Spleen (tissue), 7 donors: Measurements from ENCODE around the gene ACOX3.

DNA sequence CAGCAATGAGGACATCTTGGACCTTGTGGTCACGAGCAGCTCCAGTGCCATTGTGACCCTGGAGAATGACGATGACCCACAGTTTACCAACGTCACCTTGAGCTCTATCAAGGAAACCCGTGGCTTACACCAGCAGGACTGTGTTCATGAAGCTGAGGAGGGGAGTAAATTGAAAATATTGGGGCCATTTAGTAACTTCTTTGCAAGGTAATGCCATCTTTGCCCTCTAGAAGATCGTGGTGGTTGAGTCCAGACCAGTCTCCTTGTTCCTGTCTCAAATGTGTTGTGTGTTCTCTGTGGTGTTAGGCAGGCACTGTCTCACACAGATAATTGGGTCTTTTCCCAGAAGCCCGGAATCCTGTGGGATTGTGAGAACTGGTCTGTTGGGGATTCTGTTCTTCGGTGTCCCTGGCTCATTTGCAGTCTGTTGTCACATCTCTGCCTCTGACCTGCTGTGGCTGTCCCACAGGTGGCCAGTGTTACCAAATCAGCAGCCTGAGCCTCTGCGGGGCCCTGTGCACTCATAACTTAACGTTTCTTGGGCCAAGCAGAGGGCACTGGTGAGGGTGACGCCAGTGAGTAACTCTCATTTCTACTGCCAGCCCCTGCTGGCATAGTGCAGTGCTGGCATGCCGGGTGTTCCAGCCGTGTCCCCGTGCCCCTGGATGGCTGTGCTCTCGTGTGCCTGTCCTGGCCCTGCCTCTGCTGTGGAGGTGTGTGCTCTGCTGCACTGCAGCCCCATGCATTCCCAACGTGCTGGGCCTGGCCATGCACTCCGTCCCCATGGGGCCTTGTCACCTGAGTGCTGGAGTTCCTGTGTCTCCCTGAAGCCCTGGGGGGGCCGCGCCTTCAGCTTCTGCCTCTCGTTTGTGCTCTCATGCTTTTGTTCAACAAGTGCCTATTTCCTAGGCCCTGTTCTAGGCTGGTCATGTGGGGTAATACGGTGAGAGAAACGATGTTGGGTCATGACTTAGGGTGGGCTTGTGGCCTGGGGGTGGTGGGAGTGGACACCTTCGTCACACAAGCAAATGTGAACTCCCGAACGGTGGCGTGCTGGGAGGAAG, 14.6 kb downstream of the TBC1D14 start:
- PRO-cap, 4 experiments: no peak in any of the 4 experiments
- RAMPAGE, long total RNA, 4 experiments: no peak in any of the 4 experiments

DNA sequence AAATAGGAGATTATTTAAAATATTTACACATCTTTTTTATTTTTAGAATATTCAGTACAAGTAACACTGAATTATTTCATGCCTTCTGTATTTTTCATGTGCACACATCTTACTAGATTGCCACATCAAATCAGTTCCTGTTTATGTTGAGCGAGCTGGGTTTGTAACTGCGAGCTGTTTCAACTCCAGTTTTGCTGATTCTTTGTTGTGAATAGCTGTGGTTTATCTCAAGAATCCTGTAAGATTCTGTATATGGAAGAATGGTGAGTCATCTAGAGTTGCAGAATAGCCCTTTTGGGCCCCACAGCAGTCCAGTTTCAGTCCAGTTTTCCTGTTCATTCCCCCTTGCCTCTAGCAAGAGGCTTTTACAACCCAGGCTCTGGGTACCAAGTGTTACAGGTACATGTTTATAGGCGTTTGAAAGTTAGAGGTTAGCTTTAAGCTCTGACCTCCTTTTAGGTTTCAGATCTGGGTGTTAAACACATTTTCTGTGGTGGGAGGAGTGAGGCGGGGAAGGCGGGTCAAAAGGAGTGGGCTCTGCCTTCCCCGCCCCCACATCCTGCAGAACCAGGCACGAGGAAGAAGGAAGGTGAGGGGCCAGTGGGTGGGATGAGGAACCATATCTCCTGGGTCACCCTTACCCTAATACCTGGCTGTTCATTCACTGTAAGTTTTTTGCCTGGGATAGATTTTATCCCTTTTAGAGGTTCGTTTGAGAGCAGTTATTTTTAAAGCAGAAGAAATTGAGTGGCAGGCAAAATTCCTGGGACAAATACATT, 32.7 kb downstream of the TBC1D14 start:
- PRO-cap, 4 experiments: peak in 2 of 4 experiments; most common plus-strand start position 579 of the sequence (in 1); most common minus-strand start position 381 of the sequence (in 1)
- RAMPAGE, long total RNA, 4 experiments: no peak in any of the 4 experiments

GRCh38 chr4:7005756-7006150, 37.0 kb downstream of the CCDC96 start:
- PRO-cap, 4 experiments: no peak in any of the 4 experiments
- RAMPAGE, long total RNA, 4 experiments: no peak in any of the 4 experiments

- PRO-cap, 4 experiments: no peak in any of the 4 experiments
- RAMPAGE, long total RNA, 4 experiments: no peak in any of the 4 experiments
These were observed 27.3 kb downstream of the CCDC96 start for GRCh38 chr4:7015260-7016138.

GRCh38 chr4:7053876-7054656, 10.9 kb downstream of the TADA2B start:
- PRO-cap, 4 experiments: no peak in any of the 4 experiments
- RAMPAGE, long total RNA, 4 experiments: no peak in any of the 4 experiments

DNA sequence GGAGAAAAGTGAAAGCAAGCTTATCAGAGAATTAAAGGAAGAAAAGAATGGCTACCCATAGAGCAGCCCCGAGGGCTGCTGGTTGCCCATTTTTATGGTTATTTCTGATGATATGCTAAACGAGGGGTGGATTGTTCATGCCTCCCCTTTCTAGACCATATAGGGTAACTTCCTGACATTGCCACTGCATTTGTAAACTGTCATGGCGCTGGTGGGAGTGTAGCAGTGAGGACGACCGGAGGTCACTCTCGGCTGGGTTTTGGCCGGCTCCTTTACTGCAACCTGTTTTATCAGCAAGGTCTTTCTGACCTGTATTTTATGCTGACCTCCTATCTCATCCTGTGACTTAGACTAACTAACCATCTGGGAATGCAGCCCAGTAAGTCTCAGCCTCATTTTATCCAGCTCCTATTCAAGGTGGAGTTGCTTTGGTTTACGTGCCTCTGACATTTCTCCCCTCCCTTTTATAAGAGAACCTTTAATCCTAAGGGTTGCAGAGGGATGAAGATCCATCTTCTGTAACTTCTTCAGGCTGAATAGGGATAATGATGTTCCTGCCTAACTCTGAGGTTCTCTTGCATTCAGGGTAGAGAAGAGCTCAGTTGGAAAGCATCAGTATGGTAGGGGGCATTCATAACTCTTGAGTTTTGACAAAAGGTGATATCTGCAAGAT, 16.8 kb upstream of the GRPEL1 start:
- PRO-cap, 4 experiments: no peak in any of the 4 experiments
- RAMPAGE, long total RNA, 4 experiments: no peak in any of the 4 experiments

DNA sequence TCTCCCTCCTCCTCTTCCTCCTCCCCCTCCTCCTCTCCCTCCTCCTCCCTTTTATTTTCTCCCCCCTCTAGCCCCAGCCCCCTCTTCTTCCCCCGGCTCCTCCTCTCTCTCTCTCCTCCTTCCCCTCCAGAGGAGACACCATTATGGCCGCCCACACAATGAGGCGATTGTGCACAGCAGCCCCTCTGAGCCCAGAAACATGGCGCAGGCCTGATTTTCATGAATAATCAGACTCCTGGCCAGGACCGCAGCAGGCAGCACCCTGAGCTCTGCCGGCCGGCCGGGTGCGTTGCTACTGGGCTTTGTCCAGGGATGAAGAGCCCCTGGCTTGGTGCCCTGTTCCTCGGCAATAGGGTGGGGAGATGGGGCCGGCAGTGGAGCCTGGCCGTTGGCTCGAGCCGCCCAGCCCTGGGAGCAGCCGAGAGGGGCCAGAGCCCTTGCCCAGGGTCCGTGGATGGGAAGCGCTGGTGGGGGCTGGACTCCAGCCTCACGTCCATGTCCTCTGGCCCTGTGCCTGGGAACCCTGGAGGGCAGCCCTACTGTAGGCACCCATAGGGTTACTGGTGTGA, 102.9 kb downstream of the SORCS2 start:
- PRO-cap, 4 experiments: no peak in any of the 4 experiments
- RAMPAGE, long total RNA, 4 experiments: no peak in any of the 4 experiments

GRCh38 chr4:7313296-7313911, 121.1 kb downstream of the SORCS2 start:
- PRO-cap, 4 experiments: no peak in any of the 4 experiments
- RAMPAGE, long total RNA, 4 experiments: no peak in any of the 4 experiments

DNA sequence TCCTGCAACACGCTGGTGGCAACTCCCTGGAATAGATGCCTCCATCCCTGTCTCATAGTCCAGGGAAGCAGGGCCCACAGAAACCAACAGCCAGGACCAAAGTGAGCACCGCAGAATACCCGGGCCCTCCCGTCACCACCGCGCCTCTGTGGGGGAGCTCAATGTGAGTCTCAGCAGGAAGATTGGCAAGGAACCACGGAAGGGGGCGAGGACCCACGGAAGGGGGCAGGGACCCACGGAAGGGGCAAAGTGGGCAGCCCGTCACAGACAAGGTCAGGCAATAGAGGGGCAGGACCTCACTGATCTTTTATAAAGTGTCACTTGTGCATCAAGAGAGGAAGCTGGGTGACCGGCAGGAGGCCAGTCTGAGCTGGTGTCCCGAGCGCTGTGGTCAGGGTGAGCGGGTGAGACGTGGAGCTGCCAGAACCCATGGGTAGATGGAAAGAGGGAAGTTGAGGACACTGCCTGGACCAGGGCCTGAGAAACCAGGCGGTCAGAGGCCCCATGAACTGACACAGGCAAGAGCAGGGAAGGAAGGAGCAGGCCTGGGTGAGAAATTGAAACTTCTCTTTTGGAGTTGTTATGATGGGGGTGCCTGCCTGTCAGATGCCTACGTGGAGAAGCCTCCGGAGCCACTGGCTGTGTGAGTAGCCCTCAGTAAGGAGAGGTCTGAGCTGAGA, 192.8 kb downstream of the AFAP1 start:
- PRO-cap, 4 experiments: peak in 3 of 4 experiments; most common plus-strand start position 363 of the sequence (in 3)
- RAMPAGE, long total RNA, 4 experiments: no peak in any of the 4 experiments

DNA sequence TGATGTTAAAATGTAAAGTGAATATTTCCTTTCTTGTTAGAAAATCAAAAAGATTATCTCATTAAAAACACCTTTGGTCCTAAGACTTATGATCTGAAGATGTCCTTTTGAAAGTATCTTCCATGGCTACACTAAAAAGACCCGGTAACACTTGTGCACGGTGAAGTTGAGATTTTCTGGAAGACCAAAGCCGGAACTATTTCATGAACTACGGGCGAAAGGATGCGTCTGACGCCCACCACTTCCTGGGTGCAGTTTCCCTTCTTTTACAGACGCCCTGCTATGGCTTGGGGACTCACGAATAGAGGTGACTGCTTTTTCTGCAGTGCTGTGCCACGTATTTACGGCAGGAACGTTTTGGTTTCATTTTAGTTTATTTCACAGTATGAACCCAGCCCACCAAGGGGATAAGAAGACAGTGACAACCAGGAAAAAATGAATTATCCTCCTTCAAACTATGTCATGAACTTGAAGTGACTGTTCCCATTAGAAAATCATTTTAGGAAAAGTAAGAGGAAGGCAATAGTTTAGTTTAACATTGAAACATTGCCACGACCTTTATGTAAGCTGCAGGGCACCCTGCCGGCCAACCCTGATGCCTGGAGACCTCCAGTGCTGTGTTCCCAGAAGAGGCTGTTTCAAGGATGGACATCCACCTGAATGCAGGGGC, 180.4 kb downstream of the AFAP1 start:
- PRO-cap, 4 experiments: no peak in any of the 4 experiments
- RAMPAGE, long total RNA, 4 experiments: no peak in any of the 4 experiments

- PRO-cap, 4 experiments: no peak in any of the 4 experiments
- RAMPAGE, long total RNA, 4 experiments: start-site peak on the minus strand in 1 of 4 experiments, at chr4:7774799-7774873 at its widest, 11 reads per replicate
These were observed 165.0 kb downstream of the AFAP1 start for GRCh38 chr4:7774539-7775250.

DNA sequence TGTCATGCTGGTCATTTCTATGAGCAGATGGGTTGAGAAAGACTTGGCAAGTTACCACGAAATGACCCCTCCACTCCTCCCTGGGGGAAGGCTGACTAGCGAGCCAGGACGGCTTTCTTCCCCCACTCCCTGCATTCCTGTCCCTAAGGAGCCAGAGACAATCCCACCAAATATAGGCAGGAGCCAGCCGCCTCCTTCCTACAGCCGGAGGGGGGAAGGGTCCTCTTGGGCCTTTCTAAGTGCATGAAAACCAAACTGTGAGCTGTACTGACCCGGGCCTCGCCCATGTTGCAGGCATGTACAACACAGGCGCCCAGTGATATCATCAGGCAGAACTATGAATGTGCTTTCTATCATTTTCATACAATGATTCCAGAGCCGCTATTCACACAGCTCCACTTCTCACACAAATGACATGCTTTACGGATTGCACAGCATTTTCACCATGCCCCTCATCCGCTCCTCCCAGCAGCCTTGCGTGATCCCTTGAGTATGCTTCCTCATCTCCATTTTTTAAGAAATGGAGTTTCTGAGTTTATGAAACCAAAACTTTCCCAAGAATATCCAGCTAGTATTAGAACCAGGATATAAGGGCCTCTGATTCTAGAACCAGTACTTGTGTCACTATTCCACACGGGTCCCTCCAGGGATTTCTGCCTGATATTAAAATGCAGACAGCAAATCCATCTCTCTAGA, 28.4 kb downstream of the AFAP1 start:
- PRO-cap, 4 experiments: no peak in any of the 4 experiments
- RAMPAGE, long total RNA, 4 experiments: no peak in any of the 4 experiments

- PRO-cap, 4 experiments: no peak in any of the 4 experiments
- RAMPAGE, long total RNA, 4 experiments: no peak in any of the 4 experiments
These were observed 70.8 kb upstream of the AFAP1 start for GRCh38 chr4:8010235-8011154.

GRCh38 chr4:8191074-8191924, 7.8 kb upstream of the SH3TC1 start:
- PRO-cap, 4 experiments: peak in 4 of 4 experiments; most common plus-strand start chr4:8191461 (in 4); most common minus-strand start chr4:8191221 (in 3)
- RAMPAGE, long total RNA, 4 experiments: no peak in any of the 4 experiments

DNA sequence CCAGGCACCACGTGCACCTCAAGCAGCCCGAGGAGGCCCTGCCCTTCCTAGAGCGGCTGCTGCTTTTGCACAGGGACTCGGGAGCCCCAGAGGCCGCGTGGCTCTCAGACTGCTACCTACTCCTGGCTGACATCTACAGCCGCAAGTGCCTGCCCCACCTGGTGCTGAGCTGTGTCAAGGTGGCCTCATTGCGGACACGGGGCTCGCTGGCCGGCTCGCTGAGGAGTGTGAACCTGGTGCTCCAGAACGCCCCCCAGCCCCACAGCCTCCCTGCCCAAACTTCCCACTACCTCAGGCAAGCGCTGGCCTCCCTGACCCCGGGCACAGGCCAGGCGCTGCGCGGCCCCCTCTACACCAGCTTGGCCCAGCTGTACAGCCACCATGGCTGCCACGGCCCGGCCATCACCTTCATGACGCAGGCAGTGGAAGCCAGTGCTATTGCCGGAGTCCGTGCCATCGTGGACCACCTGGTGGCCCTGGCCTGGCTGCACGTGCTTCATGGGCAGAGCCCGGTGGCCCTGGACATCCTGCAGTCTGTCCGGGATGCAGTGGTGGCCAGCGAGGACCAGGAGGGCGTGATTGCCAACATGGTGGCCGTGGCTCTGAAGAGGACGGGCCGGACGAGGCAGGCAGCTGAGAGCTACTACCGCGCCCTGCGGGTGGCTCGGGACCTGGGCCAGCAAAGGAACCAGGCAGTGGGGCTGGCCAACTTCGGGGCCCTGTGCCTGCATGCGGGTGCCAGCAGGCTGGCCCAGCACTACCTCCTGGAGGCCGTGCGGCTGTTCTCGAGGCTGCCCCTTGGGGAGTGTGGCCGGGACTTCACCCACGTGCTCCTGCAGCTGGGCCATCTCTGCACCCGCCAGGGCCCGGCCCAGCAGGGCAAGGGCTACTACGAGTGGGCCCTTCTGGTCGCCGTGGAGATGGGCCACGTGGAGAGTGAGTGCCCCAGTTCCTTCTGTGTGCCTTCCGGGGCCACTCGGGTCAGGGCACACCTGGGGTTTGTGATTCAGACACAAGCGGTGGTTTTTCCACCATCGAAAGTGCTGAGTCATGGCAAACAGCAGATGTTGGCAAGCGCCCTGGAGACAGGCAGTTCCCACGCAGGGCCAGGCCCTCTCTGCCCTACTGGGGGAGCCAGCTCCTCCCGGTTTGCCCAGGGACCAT, 29.0 kb downstream of the SH3TC1 start:
- PRO-cap, 4 experiments: peak in 2 of 4 experiments; most common plus-strand start position 1,092 of the sequence (in 2)
- RAMPAGE, long total RNA, 4 experiments: no peak in any of the 4 experiments

DNA sequence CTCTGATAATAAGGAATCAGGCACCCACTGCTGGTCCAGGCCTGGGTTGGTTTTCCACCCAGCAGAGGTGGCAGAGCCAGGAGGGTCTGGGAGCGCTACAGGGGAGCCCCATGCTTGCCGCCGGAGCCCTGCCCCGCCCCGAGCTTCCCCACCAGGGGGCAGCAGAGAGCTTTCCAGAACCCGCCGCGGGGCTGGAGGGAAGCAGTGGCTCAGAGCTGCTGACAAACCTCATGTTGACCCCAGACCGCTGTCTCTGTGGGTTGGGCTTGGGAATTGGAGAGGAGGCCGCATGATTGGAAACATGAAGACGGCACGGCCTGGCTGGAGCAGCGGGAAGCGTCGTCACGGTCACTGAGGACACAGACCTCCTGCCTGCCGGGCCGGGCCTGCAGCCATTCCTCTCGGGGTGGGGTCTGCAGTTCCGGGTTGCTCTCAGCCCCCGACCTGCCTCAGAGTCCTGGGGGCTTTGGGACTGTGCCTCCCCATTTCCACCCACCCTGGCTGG, 27.3 kb upstream of the HTRA3 start:
- PRO-cap, 4 experiments: peak in 1 of 4 experiments; most common plus-strand start position 399 of the sequence (in 1)
- RAMPAGE, long total RNA, 4 experiments: no peak in any of the 4 experiments

DNA sequence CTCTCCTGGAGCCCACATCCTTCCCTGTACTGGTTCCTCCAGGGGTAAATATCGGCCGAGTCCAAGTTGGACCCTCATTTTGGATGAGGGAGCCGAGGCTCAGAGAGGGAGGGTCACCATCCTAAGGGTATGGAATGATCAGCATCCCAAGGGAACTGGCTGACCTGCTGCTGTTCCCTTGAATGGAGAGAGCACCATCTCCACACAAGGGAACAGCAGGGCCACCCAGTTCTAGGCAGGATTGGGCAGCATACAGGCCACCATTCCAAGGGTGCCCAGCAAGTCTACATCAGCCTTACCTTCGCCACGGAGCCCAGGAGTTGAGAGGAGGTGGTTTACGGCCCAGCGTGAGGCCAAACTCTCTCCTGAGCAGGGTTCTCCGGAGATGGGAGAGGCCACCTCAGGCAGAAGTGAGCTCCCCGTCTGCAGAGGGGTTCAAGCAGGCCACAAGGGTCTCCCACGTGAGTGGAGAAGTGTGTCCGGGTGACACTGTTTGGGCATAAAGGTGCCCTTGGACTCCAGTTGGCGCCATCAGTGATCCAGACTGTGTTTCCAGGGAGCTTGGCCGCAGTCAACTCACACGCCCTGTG, 24.8 kb upstream of the HTRA3 start:
- PRO-cap, 4 experiments: no peak in any of the 4 experiments
- RAMPAGE, long total RNA, 4 experiments: no peak in any of the 4 experiments

- PRO-cap, 4 experiments: no peak in any of the 4 experiments
- RAMPAGE, long total RNA, 4 experiments: no peak in any of the 4 experiments
These were observed 39.8 kb downstream of the HTRA3 start for GRCh38 chr4:8309172-8309956.

DNA sequence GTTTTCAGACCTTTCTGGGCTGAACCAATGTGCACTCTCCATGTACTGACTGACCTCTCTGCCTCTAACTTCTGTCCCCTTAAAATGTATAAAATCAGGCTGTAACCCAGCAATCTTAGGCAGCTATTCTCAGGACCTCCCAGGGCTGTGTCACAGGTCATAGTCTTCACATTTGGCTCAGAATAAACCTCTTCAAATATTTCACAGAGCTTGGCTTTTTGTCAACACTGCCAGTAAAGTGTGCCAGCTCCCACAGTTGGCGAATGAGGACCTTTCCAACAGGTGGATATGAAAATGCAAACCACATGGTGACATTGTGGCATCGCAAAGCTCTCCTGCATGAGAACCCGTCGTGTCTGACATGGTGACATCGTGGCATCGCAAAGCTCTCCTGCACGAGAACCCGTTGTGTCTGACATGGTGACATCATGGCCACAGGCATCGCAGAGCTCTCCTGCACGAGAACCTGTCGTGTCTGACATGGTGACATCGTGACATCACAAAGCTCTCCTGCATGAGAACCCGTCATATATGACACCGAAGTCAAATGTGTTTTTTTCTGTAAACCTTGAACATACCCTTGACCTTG, 76.3 kb downstream of the ACOX3 start:
- PRO-cap, 4 experiments: no peak in any of the 4 experiments
- RAMPAGE, long total RNA, 4 experiments: no peak in any of the 4 experiments

DNA sequence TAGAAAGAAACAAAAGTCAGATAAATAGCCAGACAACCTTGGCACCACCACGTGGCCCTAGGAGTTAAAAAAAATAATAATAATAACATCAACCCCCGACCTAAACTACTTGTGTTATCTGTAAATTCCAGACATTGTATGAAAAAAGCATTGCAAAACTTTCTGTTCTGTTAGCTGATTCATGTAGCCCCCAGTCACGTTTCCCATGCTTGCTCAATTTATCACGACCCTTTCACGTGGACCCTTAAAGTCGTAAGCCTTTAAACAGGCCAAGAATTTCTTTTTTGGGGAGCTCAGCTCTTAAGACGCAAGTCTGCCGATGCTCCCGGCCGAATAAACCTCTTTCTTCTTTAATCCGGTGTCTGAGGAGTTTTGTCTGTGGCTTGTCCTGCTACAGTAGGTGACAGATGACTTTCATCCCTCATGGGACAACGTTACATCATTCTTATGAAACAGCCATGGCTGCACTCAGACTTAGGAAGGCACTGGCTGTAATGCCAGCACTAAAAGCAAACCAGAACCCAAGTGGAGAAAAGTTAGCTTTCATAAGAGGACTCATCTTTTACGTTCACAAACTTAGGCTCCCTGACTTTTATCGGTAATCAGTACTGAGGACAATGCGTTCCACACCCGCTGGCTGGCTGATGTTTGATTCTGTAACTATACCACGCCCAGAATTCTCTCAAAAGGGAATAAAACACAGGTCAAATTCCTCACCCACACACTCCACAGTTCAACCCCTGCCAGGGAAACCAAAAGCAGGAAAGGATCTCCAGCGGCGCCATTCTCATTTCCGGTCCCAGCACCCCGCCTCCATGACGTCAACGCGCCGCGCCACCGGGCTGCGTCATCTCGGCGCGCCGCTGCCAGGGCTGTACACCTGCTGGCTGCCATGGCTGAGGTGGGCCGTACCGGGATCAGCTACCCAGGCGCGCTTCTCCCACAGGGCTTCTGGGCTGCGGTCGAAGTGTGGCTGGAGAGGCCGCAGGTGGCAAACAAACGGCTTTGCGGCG, at the start of gene ACOX3:
Gene ACOX3, minus strand, starts transcription at position 793 of the 1,013 bp plus-strand sequence.
- PRO-cap, 4 experiments: peak in 4 of 4 experiments; most common plus-strand start position 850 of the sequence (in 4); most common minus-strand start position 793 of the sequence (in 3)
- RAMPAGE, long total RNA, 4 experiments: start-site peak on the plus strand in 1 of 4 experiments, centred at position 861 of the sequence, 9 reads per replicate; start-site peak on the minus strand in 4 of 4 experiments, centred at positions 786 to 807 of the sequence, 60 to 224 reads per replicate